Measurements from ENCODE around the genes IKZF5 and HMX2.

DNA sequence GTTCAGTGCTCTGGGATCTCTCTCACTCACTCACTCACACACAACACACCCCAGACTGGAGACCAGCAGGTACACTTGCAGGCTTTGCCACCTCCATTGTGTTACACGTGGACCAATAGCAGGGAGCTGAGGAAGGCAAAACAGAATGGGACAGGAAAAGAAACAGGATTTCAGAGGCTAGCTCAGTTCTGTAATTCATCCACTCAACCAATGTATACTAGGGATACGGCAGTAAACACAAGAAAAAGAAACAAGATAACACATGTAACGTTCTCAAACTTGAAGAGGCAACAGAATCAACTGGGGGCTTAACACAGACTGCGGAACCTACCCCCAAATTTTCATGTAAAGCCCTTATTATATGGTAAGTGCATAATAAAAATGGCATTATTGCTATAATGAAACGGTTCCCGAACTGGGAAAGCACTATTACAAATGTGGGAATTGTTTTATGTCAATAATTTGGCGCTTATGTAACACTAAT, 1.5 kb downstream of the NSMCE4A start:
- RRBS = no CpG with 5 or more reads among the region's 7 CpGs

DNA sequence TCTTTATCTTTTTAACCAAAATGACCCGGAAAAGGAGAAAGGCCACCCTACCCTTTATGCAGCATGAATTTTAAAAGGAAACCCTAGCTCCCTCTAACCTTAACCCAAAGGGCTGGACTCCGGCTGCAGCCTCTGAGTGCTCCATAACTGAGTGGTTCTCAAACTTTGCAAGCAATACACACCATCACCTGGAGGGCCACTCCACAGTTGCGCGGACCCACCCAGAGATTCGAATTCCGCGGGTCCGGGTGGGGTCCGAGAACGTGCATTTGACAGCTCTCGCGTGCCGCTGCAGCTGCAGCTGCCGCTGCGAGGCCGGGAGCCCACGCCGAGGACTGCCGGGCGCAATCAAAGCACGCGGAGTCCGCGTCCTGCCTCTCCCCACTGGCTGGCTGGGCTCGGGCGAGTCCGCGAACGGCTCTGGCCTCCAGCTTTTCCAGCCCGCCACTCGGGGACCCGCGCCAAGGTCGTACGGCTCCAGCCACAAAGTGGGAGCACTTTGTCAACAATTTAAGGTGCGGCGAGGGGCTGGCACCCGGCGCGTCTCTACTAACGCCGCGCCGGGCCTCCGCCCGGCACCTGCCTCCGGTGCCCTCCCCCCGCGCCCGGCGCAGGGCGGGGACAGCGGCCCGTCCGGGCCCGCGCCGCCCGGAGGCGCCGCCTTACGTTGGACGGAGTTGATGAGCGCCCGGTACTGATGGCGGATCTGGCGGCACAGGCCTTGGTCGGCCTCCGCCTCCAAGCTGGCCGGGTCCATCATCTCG, 627 bp downstream of the NSMCE4A start:
- RRBS = 3% methylated on average over 20 of the region's 71 CpGs

DNA sequence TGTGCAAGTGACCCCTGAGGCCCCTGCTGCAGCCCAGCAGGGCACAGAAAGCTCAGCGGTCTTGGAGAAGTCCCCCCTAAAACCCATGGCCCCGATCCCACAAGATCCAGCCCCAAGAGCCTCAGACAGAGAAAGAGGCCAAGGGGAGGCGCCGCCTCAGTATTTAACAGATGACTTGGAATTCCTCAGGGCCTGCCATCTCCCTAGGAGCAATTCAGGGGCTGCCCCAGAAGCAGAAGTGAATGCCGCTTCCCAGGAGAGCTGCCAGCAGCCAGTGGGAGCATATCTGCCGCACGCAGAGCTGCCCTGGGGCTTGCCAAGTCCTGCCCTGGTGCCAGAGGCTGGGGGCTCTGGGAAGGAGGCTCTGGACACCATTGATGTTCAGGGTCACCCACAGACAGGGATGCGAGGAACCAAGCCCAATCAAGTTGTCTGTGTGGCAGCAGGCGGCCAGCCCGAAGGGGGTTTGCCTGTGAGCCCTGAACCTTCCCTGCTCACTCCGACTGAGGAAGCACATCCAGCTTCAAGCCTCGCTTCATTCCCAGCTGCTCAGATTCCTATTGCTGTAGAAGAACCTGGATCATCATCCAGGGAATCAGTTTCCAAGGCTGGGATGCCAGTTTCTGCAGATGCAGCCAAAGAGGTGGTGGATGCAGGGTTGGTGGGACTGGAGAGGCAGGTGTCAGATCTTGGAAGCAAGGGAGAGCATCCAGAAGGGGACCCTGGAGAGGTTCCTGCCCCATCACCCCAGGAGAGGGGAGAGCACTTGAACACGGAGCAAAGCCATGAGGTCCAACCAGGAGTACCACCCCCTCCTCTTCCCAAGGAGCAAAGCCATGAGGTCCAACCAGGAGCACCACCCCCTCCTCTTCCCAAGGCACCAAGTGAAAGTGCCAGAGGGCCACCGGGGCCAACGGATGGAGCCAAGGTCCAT, 94.5 kb downstream of the TACC2 start:
- RRBS = no CpG with 5 or more reads among the region's 15 CpGs

- RRBS = 13% methylated on average over 52 of the region's 102 CpGs
Observed at GRCh38 chr10:122112515-122113544, 123.9 kb downstream of the TACC2 start.

DNA sequence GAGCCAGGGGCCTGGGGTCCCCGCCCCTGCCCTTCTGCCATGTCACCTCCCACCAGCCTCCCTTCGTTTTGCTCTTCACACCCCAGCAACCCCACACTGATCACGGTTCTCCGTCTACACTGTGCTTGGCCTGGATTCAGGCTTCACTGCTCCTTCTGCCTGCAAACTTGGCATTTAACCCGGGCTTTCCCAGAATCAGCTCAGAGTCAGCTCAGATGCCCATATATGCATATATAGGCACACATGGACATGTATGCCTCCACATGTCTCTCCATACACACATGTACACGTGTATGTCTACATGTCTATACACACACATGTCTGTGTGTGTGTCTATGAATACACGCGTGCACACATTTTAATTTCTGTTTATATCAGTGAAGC, 137.9 kb upstream of the BTBD16 start:
- RRBS = no CpG with 5 or more reads among the region's 8 CpGs

- RRBS = no CpG with 5 or more reads among the region's 14 CpGs
Observed at GRCh38 chr10:122139232-122139766, 131.8 kb upstream of the BTBD16 start.

- RRBS = no CpG with 5 or more reads among the region's 13 CpGs
Observed at GRCh38 chr10:122152363-122152973, 118.6 kb upstream of the BTBD16 start.

GRCh38 chr10:122161066-122161465, 110.0 kb upstream of the BTBD16 start:
- RRBS = no CpG with 5 or more reads among the region's 3 CpGs

DNA sequence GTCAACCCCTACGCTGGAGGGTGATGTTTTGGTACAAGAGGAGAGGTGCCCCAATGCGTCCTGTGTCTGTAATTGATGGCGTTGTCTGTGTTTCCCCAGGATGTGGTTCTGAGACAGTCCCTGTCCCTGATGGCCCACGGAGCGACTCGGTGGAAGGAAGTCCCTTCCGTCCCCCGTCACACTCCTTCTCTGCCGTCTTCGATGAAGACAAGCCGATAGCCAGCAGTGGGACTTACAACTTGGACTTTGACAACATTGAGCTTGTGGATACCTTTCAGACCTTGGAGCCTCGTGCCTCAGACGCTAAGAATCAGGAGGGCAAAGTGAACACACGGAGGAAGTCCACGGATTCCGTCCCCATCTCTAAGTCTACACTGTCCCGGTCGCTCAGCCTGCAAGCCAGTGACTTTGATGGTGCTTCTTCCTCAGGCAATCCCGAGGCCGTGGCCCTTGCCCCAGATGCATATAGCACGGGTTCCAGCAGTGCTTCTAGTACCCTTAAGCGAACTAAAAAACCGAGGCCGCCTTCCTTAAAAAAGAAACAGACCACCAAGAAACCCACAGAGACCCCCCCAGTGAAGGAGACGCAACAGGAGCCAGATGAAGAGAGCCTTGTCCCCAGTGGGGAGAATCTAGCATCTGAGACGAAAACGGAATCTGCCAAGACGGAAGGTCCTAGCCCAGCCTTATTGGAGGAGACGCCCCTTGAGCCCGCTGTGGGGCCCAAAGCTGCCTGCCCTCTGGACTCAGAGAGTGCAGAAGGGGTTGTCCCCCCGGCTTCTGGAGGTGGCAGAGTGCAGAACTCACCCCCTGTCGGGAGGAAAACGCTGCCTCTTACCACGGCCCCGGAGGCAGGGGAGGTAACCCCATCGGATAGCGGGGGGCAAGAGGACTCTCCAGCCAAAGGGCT, 60.5 kb upstream of the BTBD16 start:
- RRBS = 70% methylated on average over 5 of the region's 37 CpGs

GRCh38 chr10:122487242-122487599, 25.9 kb downstream of the HTRA1 start:
- RRBS = no CpG with 5 or more reads among the region's 7 CpGs

- RRBS = 72% methylated on average over 5 of the region's 25 CpGs
Observed at GRCh38 chr10:122494747-122495955, 33.8 kb downstream of the HTRA1 start.

- RRBS = no CpG with 5 or more reads among the region's 25 CpGs
Observed at GRCh38 chr10:122643004-122643571, 29.6 kb upstream of the SPADH start.

GRCh38 chr10:123007858-123008935, at the start of gene IKZF5:
IKZF5 (minus strand) TSS chr10:123008795.
- RRBS = 3% methylated on average over 35 of the region's 78 CpGs

DNA sequence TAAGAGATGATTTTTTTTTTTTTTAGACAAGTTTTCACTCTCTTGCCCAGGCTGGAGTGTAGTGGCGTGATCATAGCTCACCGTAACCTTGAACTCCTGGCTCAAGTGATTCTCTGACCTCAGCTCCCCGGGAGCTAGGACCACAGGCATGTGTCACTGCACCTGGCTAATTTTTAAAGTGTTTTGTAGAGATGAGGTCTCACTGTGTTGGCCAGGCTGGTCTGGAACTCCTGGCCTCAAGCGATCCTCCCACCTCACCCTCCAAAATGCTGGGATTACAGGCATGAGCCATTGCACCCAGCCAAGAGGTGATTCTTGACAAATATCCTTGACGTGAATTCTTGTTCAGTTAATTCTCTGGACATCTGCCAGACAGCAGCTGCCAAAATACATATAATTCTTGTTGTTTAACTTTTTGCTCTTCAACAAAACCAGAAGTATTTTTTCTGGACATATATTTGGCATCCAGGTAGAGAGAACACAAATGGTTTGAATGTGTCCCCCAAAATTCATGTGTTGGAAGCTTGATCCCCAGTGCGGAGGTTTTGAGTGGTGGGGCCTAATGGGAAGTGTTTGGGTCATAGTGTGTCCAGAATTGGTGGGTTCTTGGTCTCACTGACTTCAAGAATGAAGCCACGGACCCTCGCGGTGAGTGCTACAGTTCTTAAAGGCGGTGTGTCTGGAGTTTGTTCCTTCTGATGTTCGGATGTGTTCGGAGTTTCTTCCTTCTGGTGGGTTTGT, 3.2 kb downstream of the ACADSB start:
- RRBS = no CpG with 5 or more reads among the region's 12 CpGs

- RRBS = no CpG with 5 or more reads among the region's 17 CpGs
Observed at GRCh38 chr10:123038886-123039871, 30.4 kb downstream of the ACADSB start.

DNA sequence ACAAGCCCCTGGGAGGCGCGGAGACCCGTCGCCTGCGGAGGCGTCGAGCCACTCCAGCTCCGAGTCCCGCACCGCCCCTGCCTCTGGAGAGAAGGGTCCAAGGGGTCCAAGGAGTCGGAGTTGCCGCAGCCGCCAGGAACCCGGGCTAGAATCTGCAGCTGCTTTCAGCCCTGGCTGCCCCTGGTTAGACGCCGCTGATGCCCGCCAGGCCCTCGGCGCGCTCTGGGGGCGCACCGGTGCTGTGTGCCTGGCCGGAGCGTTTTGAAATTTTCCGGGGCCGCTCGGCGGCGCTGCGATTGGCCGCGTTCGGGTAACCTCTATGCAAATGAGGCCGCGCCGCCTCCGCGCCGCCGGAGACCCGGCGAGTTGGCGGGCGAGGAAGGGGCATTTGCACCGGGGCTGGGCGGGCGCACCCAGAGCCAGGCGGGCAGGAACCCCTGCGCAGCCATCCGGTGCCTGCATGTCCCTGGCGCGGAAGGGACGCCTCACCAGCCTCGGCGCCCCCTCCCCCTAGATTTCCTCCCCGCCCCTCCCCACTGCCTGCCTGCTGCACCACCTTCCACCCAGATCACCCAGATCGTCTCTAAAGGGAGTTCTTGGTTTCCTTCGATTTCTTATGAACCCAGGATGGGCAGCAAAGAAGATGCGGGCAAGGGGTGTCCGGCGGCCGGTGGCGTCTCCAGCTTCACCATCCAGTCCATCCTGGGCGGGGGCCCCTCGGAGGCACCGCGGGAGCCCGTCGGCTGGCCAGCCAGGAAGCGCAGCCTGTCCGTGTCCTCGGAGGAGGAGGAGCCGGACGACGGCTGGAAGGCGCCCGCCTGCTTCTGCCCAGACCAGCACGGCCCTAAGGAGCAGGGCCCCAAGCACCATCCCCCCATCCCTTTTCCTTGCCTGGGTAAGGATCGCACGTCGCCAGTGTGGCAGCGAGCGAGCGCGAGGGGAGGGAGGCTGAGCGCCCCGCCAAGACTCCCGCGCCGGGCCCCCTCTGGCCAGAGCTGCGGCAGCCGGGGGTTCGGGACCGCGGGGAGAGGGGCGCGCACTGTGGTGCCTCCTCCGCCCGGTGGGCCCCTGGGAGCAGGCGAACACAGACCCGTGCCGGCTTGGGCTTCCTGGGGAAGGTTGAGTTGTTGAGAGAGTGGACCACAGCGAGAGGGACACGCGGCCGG, at the start of gene HMX2:
HMX2 (plus strand) TSS at position 385 of the 1,166 bp plus-strand sequence.
- RRBS = 8% methylated on average over 48 of the region's 106 CpGs

GRCh38 chr10:123151277-123151800, 2.9 kb upstream of the BUB3 start:
- RRBS = 21% methylated on average over 5 of the region's 33 CpGs

DNA sequence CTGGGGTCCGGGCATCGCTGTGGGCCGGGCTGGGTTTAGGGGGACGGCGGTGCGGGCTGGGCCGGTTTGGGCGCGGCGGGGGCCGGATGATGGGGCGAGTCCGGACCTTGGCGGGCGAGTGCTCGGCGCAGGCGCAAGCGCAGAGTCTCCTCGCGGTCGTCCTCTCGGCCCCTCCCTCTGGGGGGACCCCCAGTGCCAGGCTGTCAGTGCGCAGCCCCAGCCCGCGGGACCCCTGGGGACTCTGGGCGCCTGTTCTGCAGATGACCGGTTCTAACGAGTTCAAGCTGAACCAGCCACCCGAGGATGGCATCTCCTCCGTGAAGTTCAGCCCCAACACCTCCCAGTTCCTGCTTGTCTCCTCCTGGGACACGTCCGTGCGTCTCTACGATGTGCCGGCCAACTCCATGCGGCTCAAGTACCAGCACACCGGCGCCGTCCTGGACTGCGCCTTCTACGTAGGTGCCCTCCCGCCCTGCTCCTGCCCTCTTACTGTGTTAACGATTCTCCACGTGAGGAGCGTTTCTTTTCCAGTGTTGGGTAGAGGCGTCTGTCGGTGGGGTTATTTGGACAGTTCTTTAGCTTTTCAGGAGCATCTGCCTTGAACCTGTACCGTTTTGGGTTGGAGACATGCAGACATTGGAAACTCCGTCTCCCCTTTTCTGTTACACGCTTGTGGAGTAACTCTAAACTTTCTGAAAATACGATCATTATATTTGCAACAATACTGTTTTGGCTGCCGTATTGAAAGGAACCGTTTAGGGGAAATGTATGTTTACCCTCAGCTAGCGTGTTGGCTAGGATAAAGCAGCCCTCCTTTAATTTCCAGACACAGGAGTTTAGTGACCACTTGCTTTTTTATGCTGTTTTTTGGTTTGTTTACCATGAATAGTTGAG, 703 bp downstream of the BUB3 start:
- RRBS = 3% methylated on average over 9 of the region's 55 CpGs

DNA sequence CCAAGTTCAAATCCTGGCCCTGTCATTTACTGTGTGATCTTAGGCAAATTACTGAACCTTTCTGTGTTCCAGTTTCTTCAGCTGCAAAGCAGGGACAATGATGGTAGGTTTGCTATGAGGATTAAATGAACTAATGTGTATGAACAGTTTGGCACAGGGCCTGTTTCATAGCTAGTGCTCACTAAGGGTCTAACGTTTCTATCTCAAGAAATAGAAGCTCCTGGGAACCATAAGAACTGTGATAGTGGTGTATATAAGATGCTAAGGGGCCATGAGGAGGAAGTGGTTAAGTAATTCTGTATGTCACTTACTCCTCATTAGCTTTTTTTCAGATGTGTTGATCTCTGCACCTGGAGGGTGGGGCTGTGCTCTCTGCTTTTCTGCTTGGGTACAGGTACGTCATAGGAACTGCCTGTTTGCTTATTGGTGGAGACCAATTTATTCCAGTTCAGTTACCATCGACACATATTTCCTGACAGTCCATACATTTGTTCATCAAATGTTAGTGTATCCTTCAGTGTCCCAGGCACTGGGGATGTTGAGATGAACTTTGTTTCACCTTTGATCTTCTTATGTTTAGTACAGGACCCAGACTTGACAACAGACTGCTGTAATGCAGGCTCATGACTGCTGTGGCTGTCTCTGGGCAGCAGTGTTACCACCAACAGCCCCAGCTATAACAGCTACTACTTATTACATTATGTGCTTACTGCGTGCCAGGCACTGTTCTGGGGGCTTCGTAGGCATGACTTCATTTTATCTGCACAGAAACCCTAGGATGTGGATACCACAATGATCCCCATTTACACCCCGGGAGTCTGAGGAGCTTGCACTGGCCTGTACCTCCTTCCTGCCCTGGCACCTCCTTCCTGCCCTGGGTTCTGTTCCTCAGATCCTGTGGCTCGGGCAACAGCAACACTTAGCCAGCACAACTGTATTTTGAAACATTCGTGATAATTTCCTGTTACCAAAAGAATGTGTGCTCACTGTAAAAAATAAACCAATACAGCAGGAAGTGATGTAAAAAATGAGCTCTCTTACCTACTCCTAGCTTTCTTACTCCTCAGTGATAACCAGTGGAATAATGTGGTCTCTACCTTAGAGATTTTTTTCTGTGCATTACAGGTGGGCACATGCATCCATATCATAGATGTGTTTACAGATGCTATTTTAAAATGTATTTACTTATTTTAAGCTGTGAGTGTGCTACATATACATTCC, 87.4 kb downstream of the BUB3 start:
- RRBS = no CpG with 5 or more reads among the region's 8 CpGs

DNA sequence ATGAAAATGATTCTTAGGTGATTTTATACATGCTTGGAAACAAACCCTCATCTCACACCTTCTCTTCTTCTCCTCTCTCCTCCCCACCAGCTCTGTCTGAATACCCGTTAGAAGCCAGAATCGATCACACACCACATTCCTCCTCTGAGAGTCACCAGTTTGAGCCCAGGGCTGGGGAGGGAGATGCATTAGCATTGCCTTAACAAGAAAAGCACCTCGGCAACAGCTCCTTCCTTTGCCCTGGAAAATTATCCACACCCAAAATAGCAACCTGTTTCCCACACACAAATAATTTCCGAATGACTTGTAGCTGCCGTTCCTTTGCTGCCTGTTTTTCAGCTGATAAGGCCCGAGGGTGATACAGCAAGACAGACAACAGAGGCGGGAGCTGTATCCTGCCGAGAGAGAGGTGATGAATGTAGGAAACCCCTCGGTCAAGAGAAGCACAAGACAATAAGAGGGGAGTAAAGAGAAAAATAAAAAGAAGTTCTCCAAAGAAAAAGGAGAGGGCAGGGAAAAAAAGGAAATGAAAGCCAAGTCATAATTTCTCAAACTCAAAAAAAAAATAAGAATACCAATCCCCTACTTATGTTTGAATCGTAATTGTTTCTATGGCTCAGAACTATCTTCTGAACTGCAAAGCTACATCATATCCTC, 91.2 kb downstream of the CPXM2 start:
- RRBS = no CpG with 5 or more reads among the region's 10 CpGs